Fibroblast of villous mesenchyme (primary cell): ENCODE results near the genes KRT83, KRT73, IGFBP6, MYG1 and AMHR2.

DNA sequence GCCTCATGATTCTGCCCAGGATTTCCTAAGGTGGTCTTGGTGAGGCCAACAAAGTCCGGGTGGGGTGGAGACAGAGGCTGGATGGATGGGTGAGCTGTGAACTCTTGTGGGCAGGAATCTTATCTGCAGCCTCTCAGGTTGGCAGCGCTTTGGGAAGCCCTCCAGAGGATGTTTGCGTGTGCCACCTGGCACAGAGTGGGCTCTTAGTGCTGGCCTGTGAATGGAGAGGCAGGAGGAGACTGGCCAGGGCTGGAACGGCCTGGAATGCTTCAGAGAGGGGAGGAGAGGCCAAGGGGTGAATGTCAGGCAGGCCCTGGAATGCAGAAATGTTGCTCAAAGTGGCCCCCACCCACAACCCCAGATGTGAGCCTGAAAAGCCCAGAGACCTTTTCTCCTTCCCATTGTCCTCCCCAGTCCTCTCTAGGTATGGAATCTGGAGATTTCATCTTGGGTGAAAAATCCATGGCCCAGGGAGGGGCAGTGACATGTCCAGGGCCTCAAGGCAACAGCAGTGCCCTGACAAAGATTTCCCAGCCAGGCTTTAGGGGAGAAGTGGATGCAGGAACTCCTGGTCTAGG lies 2.1 kb upstream of the KRT7 start:
- CAGE, long polyA plus RNA = no peak

- CAGE, long polyA plus RNA = no peak
Measured at GRCh38 chr12:52321175-52321816, at the start of gene KRT83. Gene KRT83, minus strand, starts transcription at chr12:52321398.

GRCh38 chr12:52323678-52324018 lies 2.5 kb upstream of the KRT83 start:
- CAGE, long polyA plus RNA = no peak

- CAGE, long polyA plus RNA = no peak
Measured at GRCh38 chr12:52496332-52497097, 3.5 kb upstream of the KRT6A start.

DNA sequence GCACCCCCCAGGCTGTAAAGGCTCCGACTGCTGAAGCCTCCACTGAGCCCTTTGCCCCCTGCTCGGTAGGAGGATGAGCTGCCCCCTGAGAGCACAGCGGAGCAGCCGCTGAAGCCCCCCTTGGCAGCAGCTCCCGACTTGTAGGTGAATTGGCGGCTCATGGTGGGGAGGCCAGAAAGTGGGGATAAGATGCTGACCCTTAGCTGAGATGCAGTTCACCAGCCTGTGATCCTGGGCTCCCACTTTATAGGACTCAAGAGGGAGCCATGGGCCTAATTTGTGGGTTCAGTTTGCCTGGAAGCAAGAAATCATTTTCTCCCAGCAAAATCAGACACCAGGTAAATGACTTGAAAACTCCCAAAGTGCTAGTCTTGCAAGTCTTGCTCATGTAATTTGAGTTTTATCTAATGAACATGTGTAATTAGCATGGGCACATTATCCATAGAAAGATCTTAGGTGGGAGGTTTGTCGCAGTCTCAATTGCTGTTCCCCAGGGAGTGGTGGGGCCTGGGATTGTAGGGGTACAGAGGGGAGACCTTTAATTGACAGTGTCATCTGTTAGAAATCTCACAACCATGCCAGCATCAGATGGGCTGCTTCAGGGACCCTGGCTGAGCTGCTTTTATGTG lies at the start of gene KRT73:
Gene KRT73 (minus strand): TSS at position 196 of the 629 bp plus-strand sequence.
- CAGE, long polyA plus RNA = no peak

GRCh38 chr12:52679614-52680149 lies 525 bp downstream of the KRT1 start:
- CAGE, long polyA plus RNA = no peak

GRCh38 chr12:52879305-52880343 lies 25.3 kb downstream of the KRT8 start:
- CAGE, long polyA plus RNA = no peak

- CAGE, long polyA plus RNA = no peak
Measured at GRCh38 chr12:52900911-52901347, 3.9 kb downstream of the KRT8 start.

DNA sequence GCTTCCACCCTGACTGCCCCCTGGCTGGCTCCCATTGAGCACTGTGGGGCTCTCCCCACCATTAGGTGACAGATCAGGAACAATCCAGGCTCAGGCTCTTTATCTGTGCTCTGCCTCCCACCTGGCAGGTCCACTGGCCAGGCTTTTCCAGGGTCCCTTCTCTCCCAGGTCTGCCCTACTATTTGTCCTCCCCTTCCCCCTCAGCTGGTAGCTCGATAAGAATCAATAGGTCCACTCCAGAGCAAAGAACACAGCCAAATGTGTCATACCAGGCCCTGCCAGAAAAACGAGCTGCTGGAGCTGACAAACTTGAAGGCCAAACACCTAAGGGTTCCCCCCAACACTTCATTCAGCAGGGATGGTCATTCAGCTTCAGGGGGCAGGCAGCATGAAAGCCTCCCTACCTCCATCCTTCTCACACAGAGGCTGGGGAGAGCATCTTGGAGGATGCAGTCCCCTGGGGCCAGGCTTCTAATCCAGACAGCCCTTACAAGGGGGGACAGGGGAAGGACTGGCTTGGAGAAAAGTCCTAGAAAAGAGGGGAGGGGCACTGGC lies 2.0 kb upstream of the KRT18 start:
- CAGE, long polyA plus RNA = no peak

GRCh38 chr12:52952020-52952608 lies 3.2 kb downstream of the KRT18 start:
- CAGE, long polyA plus RNA = no peak

- CAGE, long polyA plus RNA = no peak
Measured at GRCh38 chr12:53018711-53019356, 12.6 kb downstream of the EIF4B start.

DNA sequence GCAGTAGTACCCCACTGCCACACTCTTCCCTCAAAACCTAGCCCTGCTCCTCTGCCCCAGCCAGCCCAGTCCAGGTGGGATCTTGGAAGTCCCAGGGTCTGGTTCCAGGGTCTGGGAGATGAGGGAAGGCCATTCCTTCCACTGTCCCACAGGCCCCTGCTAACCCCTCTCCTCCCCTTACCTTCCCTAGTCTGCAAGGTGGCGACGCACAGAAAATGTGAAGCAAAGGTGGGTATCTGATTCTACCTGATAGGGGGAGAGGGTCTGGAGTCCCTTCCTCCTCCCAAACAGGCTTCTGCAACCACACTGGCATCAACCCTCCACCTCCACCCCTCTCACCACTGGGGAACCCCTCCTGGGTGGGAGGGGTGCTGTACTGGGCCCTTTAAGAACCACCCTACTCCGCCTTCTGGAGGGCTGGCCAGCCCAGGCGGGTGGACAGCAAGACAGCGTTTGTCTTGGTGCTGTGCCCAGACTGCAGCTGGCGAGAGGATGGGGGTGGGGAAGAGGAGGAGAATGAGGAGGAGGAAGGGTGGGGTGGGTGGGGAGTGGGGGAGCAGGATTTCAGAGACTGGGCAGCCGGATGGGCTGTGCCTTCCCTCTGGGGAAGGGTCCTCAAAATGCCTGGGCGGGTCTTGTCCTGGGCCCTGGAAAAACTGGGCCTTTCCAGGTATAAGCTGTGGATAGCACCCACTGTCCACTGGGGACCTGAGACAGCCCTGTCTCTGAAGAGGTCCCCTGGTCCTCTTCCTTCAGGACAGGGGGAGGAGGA lies 2.6 kb downstream of the TNS2 start:
- CAGE, long polyA plus RNA = no peak

DNA sequence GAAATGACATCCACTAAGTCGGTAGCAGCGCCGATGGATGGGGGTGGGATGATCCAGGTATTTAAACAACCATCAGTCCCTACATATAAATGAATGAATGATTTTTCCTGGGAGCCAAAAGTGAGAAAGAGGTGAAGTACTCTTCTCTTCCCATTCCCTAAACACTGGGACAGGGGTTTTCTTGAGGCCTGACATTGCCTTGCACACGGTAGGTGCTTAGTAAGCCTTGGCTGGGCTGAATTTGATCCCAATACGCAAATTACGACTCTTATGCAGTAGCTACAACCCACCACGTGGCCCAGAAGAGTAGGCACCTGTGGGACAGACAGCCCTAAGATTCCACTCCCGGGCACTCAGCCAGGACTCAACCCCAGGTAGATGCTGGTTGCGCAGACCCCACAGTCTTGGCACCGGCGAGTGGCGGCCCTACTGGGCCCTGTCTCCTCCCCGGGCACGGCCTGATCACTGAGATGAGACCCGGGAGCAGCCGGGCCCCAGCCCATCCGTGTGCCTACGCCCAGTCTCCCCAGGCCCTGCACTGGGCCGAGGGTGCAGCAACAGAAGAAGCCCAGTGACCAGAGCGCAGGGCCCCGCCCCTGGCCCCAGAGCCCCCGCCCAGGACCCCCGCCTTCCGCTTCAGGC lies 449 bp downstream of the SPRYD3 start:
- CAGE, long polyA plus RNA = no peak

DNA sequence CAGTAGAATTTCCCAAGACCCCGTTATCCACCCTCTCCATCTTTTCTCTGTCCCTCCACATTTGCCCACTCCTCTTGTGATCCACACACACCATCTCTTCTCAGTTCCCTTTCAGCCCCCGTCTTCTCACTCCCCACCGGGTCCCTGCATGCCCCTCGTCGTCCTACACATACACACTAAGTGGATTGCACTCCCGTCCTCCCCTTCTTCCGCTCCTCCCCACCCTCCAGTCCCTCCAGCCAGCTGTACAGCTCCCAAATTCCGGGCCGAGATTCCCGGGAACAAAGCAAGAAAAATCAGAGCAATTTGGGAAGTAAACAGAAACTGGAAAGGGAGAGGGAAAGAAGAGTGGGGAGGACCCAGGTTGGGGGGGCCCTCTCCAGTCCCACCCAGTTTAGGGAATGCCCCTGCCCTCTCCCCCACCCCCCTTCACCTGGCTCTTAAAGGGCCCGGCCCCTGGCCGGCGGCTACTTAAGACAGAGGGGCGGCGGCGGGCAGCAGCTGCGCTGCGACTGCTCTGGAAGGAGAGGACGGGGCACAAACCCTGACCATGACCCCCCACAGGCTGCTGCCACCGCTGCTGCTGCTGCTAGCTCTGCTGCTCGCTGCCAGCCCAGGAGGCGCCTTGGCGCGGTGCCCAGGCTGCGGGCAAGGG lies at the start of gene IGFBP6:
Gene IGFBP6 (plus strand): TSS at position 500 of the 655 bp plus-strand sequence.
- CAGE, long polyA plus RNA = start-site peak on the plus strand centred at position 470 of the sequence, 73 bp wide, 9,156 and 4,924 reads in 2 replicates

DNA sequence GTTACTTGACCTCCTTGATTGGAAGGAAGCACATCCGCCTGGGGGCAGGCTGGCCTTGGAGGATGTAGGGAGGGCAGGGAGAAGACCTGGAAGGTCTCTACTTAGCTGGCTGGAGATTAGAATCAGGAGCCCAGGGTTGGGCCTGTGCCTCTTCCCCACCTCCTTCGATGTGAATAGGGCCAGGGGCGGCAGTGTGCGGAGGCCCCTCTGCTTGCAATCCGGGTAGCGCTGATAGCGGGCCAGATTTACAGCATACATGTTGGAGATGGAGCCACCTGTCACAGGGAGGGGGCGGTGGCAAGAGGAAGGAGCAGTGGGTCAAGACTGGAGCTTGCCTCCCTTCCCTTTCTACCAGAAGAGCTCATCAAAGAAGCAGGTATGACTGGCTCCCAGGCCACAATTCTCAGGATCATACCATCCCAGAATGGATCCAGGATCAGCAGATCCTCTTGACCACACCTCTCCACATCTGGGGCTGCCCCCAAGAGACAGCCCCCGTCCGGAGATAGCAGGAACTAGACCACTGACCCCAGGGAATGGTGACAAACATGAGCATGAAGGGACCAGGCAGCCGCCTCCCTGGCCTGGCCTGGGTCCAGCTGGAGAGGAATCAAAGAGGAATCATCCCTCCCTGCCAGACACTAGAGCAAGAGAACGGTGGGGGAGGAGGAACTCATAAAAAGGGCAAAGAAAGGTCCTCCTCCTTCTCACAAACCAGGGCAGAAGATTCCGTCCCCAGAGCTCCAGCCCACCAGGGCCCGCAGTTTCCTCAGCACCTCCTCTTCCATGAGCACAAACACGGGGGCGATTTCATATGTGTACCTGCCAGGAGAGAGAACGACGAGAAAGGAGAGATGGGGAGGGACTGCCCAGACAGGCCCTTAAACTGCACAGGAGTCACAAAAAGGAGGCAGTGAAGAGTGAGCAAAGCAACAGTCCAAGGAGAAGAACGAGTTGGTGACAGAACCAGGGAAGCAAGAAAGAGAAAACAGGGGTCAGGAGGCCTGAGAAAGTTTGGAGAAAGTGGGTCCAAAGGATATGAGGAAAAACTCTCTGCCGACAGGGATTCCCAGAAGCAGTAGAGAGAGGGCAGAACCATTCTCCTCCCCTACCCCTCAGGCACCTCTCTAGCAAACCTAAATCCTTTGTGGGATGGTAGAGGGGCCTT lies 9.0 kb upstream of the ZNF740 start:
- CAGE, long polyA plus RNA = no peak

DNA sequence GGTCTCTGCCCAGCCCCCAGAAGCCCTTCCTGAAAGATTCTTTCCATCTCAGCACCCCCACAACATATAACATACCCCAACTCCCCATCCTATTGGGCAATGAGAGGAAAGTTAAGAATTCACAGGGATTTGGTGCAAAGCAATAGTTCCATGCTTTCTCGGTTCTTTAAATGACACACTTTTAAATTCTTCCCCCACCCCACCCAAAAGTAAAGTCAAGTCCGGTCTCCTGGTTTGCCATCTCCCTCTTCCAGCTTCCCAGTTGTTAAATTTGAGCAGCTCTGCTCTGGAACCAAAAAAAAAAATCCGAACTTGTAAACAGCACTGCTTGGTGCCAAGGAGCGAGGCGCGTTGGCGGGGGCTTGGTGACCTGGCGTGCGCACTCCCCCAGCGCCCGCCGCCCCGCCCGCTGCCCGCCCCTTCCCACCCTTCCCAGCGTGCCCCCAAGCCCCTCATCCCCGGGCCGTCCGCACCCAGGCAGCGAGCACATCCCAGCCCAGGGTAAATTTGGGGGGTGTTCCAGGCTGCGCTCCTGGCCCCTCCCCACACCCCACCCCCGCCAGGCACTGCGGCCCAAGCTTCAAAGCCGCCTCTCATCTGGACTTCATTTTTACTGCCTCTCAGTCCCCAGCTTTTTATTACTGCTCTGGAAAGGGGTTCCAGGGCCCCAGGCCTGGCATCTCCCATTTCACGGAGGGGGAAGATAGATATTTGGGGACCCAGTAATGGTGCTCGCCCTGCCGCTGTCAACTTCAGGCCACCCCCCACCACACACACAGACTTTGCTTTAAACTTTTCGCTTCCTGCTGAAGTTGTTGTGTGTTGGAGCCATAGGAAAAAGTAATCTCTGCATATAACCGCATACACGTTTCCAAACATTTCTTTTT lies 11.6 kb upstream of the ITGB7 start:
- CAGE, long polyA plus RNA = no peak

GRCh38 chr12:53299512-53300284 lies at the start of gene MYG1:
Gene MYG1, plus strand, starts transcription at chr12:53299695.
- CAGE, long polyA plus RNA = no peak

GRCh38 chr12:53378738-53379023 lies 1.3 kb upstream of the SP1 start:
- CAGE, long polyA plus RNA = no peak

GRCh38 chr12:53380519-53380943 lies 555 bp downstream of the SP1 start:
- CAGE, long polyA plus RNA = no peak

DNA sequence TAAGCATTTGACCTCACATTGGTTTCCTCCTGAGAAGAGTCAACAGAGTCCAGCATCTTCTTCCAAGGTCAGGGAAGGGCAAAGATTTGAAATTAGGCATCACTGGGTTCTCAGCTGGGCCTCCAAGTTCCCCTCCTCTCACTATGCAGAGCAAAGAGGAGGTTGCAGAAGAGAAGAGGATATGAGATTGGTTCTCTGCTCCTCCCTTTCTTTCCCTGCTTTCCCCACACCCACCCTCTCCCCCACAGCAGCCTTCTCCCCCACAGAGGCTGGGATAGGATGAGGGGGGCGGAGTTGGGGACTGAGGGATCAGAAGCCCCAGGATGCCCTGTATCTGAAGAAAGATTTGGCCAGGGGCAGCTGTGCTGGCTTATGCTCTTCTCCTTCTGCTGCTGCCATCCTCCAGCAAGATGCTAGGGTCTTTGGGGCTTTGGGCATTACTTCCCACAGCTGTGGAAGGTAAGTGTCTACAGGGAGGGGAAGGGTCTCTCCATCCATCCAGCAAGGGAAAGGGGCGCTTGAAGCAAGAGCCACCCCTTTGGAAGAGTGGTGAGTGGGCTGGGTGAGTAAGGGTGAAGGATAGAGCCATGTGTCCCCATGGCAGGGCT lies at the start of gene AMHR2:
Gene AMHR2 (plus strand): TSS at position 331 of the 608 bp plus-strand sequence.
- CAGE, long polyA plus RNA = no peak